NB4 (cell line): ENCODE measurements around a stretch of chr21.

DNA sequence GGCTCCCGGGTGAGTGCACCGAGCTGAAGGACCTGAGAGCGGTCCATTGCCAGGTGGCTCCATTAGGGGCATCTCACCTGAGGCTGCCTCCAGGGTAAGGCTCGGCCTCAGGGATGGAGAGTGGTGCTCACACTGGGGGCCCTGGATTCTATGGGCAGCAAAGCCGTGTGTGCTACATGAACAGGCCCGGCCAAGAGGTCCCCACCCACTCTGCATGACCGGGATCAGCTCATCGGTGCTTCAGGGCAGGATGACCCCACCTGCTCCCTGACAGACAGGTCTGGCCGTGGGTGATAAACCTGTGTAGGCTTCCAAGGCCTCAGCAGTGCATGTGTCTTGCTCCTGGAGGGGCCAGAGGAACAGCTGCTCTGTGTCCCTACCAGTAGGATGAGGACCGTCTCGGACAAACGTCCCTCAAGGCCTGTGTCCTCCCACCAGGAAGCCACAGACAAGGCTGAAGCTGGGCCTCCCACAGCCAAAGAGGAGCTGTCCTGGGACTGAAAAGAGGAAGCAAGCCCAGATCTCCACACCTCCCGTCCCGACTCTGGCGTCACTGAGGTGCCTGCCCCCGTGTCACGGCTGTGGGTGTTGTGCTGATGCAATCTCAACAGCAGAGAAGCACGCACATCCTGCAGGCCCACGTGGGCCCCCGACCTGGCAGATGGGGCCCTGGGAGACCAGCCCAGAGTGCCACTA is 5456.1 kb upstream of the TPTE start:
- RRBS: no CpG with 5 or more reads among the region's 20 CpGs

GRCh38 chr21:5154378-5155218 is 5366.8 kb upstream of the TPTE start:
- RRBS: no CpG with 5 or more reads among the region's 95 CpGs

- RRBS: no CpG with 5 or more reads among the region's 26 CpGs
Measured at GRCh38 chr21:6318208-6318775, 4203.1 kb upstream of the TPTE start.

- RRBS: no CpG with 5 or more reads among the region's 54 CpGs
Measured at GRCh38 chr21:6498569-6499047, 4022.8 kb upstream of the TPTE start.

DNA sequence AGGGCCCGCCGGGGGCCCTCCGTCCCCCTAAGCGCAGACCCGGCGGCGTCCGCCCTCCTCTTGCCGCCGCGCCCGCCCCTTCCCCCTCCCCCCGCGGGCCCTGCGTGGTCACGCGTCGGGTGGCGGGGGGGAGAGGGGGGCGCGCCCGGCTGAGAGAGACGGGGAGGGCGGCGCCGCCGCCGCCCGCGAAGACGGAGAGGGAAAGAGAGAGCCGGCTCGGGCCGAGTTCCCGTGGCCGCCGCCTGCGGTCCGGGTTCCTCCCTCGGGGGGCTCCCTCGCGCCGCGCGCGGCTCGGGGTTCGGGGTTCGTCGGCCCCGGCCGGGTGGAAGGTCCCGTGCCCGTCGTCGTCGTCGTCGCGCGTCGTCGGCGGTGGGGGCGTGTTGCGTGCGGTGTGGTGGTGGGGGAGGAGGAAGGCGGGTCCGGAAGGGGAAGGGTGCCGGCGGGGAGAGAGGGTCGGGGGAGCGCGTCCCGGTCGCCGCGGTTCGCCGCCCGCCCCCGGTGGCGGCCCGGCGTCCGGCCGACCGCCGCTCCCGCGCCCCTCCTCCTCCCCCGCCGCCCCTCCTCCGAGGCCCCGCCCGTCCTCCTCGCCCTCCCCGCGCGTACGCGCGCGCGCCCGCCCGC is 2308.5 kb upstream of the TPTE start:
- RRBS: no CpG with 5 or more reads among the region's 107 CpGs

DNA sequence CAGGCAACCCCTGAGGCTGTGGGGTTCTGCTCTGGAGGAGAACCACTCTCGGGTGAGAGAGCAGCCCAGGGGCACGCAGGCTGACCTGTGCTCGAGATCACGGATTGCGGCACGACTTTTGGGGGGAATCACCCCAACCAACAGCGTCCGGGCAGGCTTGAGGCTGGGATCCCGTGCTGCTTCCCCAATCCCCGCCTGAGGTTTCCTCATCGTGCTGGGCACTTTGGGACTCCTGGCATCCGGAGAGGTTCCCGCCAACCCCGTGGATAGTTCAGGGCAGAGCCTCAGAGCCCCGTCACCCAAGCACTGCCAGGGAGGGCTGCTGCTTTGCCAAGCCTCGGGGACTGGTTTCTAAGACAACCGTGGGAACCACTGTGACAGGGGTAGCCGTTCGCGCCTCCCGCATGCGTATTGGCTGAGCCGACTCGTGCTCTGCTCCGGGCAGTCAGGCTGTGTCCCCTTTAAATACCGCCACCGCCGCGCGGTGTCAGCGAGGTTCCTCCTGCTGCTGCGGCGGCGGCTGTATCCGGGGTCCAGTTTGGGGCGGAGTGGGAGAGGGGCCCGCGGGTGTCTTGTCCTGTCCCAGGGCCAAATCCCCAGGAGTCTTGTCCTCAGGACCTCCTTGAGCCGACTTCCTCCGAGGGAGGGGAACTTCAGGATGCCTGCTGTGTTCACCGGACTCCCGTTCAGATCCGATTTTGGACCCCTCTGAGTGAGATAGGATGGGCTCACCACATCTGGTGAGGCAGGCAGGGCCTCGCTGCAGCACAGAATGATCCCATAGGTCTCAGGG is 682.1 kb upstream of the TPTE start:
- RRBS: no CpG with 5 or more reads among the region's 44 CpGs

DNA sequence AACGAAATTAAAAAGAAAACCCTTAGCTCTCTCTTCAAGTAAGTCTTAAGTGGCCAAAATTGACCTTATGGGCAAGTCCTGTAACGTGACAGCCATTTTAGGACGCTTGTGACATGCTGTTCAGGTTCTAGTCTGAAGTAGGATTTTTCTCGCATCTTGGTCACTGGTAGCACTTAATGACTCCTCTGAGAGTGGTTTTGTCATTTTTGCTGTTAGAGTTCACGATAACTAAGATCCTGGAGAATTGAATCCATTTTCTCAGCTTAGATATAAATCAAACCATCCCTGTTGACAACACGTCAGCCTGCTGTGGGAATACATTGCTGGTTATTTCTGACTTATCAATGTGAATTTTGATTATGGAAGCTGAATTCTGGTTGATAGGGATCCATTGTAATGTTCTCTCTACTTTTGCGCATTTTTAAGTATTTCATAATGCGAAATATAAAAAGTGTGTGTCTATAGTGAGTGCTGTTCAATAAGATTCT is 1.0 kb upstream of the HSPA13 start:
- RRBS: no CpG with 5 or more reads among the region's 8 CpGs

DNA sequence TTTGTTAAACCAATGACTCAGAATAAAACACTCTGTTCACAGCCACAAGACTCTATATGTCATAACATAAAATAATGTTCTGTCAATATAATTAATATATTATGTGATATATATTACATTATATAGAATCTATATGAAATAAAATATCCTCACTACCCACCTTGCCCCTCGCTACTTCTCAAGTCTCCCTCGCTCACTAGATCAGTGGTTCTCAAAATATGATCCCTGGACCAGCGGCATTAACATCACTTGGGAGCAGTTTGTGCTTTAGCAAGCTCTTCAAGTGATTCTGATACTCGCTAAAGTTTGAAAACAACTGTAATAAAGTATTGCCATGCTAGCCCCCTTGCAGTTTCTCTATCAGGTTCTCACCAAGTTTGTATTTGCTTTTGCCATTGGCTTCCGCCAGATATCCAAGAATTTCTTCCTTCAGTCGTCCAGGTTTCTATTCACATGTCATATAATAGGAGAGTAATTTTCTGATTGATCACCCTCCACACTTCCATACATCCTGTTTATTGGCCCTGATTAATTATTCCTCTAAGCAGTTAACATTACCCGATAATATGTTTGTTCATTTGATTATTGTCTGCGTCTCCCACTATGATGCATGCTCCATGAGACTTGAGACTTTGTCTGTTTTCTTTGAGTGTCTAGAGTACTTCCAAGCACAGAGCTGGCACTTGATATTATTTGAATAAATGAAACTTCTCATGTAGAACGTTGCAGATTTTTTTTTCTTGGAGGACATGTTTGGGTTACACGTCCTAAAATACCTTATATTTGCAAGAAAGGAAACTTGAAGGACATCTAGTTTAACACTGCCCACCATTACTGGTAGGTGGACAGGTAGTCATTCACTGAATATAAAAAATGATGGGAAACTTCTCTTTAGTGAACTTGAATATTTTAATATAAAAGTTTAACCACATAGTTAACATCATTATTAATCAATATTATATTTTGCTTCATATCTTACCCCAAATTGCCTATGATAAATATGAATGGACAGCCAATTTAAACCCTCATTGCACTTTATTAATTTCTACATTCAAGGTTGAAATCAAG is 28.1 kb downstream of the SAMSN1 start:
- RRBS: no CpG with 5 or more reads among the region's 10 CpGs

- RRBS: no CpG with 5 or more reads among the region's 9 CpGs
Measured at GRCh38 chr21:14541658-14542395, 4.3 kb downstream of the SAMSN1 start.

GRCh38 chr21:14550079-14550675 is 4.1 kb upstream of the SAMSN1 start:
- RRBS: no CpG with 5 or more reads among the region's 4 CpGs

- RRBS: no CpG with 5 or more reads among the region's 2 CpGs
Measured at GRCh38 chr21:14591942-14592310, 45.8 kb upstream of the SAMSN1 start.

DNA sequence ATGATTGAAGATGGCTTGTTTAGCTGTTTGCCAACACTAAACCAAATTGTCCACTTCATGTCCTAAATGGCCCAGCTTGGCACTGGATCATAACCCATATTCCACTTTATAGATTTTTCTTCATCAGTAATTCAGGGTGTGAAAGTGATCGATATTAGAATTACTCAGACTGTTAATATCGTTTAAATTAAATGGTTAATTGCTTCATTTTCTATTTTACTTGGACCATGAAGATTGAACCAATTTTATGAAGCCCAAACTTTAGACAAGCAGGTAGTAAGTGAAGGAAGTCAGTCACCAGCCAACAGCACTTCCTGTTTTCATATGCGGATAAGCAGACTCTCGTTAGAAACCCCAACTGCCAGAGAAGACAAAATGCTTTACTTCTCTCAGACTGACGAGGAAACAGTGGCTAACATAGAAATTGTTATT is 129.5 kb upstream of the SAMSN1 start:
- RRBS: no CpG with 5 or more reads among the region's 5 CpGs

GRCh38 chr21:14965706-14966854 is 98.7 kb downstream of the NRIP1 start:
- RRBS: no CpG with 5 or more reads among the region's 9 CpGs

DNA sequence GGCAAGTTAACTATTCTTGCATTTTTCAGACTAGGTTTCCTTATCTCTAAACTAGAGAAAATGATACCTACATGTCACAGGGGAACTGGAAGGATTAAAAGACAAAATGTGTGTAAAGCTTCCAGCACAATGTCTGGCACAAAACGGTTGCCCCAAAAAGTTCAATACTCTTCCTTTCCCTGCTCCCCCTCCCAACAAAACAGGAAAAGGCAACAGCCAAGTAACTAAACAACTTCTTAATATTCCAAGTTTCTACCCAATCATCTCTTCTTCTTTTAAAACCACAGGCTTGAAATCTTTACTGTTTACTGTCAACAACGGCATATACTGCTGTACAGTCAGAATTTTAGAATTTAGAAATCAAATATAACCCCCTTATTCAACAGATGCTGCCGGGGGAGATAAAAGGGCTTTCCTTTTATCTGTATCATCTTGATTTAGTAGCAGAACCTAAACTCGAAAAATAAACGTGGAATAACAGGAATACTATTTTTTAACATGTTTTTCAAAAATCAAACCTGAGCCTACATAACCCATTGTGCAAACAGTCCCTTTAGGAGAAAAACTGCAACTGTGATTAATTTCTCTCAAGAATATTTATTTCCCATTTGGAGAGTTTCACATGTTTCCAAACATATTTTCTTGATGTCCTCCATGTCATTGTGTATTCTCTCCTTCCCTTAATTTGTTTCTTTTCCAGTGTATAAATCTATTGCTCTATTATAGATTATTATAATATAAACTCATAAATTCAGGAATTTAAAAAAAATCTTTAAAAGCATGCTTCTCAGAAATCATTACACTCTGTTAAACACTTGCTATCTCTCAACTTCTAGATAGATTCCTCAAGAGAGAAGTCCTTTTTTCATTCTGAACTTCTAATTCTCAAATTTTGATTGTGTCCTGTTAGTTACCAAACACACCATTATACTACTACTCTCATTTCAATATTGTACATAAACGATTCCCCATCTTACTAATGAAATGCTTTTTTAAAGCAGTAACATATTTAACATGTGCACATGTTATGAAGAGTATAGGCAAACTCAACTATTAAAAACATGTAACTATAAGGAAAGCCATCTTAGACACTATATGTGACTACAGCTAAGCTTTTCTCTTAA is 6.7 kb downstream of the NRIP1 start:
- RRBS: no CpG with 5 or more reads among the region's 6 CpGs

DNA sequence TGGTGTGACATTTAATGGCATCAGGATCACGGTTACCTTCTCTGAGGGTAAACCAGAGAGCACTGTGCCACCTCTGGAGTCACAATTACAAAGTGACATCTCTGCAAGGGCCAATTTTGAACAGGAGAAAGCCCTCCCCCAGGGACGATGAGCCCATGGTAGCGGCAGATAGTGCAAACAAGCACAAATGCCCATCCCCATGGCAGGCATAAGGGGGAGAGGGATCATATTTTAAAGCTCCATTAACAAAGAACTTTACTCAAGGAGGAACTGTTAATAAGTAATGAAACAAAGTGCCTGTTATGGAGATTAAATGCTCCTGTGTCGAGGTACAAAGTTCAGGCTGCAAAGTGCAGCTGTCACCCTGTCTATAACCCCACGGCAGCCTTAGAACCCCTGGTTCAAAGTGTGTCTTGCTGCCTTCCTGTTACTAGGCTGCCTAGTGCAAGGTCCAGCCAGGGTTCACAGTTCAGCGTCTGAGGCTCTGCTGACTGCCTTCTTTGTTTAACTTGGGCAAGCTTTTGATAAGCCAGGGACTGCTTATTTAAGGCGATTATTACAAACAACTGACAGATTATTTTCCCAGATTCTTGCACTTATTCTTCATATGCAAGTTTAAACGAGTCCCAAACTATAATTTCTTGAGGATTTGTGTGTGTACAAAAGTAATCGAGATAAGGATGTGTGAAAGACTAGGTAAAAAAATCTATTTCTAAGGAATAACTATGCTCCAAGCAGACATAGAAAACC is 75.7 kb upstream of the NRIP1 start:
- RRBS: no CpG with 5 or more reads among the region's 9 CpGs

GRCh38 chr21:15455825-15456290 is 273.9 kb upstream of the USP25 start:
- RRBS: no CpG with 5 or more reads among the region's 9 CpGs

DNA sequence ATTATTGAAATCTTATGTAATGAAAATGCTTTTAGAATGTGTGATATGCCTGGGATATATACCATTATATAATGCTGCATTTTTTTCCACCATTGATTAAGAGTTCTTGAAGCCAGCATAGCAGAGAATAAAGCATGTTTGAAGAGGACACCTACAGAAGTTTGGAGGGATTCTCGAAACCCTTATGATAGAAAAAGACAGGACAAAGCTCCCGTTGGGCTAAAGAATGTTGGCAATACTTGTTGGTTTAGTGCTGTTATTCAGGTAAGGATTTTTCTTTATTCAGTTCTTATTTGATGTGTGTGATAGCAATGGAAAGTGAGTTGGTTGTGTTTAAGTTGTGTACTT is 61.6 kb downstream of the USP25 start:
- RRBS: no CpG with 5 or more reads among the region's 2 CpGs

DNA sequence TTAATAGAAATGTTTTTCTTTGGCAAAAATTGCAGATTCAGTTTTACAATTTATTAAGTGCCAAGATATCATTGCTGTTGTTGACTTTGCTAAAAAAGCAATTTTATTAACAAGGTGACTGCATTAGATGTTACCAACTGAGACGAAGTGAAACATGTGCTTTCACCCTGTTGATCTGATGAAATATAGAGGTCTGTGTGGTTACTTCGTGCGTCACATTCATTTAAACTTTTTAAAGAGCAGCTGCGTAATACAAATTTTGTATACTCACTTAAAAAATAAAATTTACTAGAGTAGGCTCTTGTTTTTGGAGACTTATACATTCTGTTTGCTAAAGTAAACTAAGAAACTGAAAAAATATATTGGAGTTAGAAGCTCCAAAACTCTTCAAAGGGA is 465.8 kb downstream of the USP25 start:
- RRBS: no CpG with 5 or more reads among the region's 4 CpGs